Tongue (tissue), 2 donors: ENCODE data around the genes CS, PAN2, RBMS2 and MYO1A.

DNA sequence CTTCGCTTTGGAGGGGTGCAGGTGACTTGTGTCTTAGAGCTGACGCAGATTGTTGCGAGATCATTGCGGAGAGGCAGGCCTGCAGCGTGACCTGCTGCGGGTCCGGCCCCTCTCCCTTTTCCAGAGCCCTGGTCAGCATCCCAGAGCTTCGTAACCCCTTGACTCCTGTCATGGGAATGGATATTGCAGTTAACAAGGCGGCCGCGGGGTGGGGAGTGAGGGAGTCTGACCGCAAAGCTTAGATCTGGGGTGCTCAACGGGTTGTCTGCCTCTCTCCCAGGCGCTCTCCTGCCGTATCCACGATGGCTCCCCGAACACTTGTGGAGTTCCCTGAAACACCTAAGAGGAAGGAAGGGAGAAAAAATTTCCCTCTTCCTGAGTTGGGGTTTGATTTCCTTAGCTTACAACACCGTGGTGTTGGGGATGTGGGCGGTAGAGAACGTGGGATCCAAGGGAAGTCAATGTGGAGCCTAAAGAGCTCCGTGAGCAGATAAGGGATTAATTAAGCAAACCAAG is 515 bp upstream of the RNF41 start:
- RAMPAGE, long total RNA, result no peak

- RAMPAGE, long total RNA, result no peak
Measured at GRCh38 chr12:56230267-56231349, 757 bp downstream of the SLC39A5 start.

GRCh38 chr12:56299070-56299752 is 919 bp downstream of the CS start:
- RAMPAGE, long total RNA, result no peak

DNA sequence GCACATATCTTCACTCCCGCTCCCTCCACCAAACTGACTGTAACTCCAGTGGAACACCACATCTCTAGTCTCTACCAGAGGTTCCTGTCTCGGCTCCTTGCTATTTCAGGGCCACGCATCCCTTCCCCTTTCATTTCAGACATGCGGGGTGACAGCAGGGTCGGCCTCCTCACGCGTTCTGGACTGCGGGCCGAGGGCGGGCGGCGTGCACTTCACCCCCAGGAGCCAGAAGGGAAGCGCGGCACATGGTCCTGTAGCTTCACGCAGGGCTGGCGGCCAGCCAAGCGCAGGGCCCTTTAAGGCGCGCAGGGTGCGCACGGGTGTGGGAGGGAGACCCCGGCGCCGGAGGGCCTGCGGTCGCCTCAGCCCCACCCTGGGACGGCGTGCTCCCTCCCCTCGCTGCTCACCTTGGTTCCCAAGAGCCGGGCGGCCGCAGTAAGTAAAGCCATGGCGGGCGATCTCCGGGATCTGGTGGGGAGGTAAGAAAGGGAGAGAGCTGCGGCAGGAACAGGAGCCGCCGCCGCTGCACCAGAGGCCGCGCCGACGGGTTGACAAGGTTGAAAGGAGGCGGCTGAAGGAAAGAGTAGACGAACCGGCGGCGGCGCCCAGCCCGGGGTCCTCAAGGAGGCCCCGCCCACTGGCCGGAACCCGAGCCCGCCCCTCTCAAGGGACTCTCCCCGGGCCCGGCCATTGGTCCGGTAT is at the start of gene CS:
CS (minus strand) TSS at position 578 of the 702 bp plus-strand sequence.
- RAMPAGE, long total RNA, result start-site peak on the plus strand centred at position 363 of the sequence, 37 bp wide, 88 and 24 reads in 2 replicates

- RAMPAGE, long total RNA, result no peak
Measured at GRCh38 chr12:56333310-56334079, at the start of gene PAN2. PAN2 (minus strand) TSS chr12:56334000.

DNA sequence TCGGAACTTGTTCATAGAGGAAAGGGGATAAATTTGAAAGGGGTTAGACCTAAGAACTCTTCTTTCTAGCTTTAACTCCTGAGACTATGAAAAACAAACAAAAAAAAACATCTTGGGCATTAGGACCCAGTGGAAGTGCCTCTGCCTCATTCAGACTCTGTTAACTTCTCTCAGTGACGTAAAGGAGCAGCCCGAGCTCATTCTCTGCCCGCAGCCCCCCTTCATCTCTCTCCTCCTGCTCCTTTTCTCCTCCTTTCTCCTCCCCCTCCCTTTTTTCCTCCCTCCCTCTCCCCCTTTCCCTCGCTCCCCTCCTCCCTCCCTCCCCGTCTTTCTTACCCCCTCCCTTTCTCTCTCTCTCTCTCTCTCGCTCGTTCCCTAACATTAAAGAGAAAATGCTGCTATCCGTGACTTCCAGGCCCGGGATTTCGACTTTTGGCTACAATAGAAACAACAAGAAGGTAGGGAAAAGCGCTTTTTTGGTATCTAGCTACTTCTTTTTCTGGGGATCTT is at the start of gene RBMS2:
RBMS2 (plus strand) TSS at position 189 of the 510 bp plus-strand sequence.
- RAMPAGE, long total RNA, result no peak

DNA sequence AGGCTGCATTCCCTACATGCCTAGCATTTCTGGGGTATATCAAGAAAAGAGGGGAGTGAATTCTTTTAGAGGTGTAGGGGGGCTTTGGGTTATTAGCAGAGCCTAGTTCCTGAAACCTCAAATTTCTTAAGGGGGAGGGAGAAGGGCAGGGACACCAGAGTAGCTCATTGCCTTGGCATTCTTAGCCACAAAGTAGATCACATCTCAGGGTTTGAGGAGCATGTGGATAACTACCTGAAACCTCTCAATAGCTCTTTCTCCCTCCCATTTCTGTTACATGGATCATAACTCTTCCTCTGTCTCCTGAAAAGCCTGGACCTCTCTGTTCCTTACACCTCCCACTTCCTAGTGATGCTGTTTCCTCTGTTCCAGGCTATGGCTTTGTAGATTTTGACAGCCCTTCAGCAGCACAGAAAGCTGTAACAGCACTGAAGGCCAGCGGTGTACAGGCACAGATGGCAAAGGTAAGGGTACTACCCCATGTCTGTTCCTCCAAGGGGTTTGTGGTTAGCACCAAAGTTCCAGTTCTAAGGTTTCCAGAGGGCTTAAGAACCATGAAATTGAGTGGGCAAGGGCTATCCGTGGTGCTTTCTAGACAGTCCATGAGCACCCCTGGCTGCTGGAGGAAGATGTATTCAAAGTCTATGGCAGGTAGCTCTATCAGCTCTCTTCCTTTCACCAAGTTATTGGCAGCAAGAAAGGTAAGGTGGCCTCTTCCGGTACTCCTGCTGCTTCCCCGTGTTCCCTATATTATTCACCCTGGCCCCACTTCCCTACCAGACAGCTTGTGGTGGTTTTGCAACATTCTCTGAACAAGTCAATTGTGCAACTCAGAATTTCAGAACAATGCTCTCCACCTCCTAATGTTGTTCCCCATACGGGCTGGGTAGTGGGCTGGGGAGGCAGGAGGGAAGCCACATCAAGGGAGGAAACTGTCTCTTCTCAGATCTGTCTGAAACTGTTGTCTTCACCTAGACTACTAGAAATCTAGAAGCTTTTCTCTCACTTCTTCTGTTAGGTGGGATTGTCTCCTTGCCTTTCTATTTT is 48.2 kb downstream of the RBMS2 start:
- RAMPAGE, long total RNA, result no peak

GRCh38 chr12:56589594-56590529 is 40.3 kb downstream of the BAZ2A start:
- RAMPAGE, long total RNA, result no peak

- RAMPAGE, long total RNA, result no peak
Measured at GRCh38 chr12:56644733-56645182, 1.0 kb downstream of the ATP5F1B start.

DNA sequence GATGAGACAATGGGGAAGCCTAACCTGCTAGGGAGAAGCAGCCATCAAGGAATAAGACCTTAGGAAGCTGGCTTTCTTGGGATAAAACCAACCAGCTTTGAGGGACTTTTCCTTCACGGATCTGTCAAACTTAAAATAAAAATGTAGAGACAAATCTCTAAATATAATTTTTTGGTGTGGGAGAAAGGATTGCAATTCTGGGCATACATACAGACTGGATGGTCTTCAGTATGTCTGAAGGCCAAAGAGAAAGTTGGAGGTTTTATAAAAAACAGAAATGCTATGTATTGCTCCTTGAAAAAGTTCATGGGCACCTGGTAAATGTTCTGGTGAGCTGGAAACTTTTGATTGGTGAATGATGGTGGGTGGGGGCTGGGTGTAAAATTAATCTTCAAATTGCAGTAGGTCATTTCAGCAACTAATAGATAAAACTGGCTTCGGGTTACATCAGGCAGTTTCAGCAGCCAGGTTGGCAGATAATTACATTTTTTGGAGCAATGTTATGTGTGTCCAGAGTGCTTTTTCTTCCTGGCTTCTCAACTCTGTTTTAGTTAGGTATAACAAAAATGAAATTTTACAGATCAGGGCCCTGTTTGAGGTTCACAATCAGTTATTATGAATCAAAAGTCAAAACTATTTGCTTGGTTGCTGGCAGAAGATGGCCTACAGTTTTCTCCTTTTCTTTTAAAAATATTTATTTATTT is 35.3 kb downstream of the SDR9C7 start:
- RAMPAGE, long total RNA, result no peak

- RAMPAGE, long total RNA, result no peak
Measured at GRCh38 chr12:56996967-56997531, 2.8 kb downstream of the GPR182 start.

DNA sequence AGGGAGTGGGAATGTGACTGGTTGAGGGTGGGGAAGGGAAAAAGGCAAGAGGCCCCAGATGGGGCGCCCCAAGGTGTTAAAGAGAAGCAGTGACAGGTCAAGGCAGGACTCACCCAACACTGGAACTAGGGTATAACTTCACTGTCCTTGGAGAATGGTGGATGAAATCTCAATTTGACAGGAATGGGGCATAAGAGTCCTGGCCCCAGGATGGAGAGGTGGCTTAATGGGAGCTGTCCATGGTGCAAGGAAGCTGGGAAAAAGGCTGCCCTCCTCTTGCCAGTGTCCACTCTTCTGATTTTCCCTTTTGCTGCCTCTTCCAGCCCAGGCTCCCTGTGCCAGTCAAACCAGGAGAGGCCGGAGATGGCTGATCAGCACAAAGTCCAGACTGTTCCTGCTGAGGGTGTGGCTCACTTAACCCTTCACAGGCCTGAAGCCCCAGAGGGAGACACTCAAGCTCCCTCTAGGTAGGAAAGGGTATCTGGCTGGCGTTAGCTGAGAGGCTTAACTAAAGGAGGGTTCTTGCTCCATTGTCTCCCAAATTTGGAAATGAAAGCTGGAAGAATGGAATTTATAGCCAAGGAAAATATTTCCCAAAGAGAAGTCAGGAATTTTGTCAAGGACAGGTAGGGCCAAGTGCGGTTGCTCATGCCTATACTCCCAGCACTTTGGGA is at the start of gene MYO1A:
MYO1A (minus strand) TSS at position 356 of the 674 bp plus-strand sequence.
- RAMPAGE, long total RNA, result no peak

DNA sequence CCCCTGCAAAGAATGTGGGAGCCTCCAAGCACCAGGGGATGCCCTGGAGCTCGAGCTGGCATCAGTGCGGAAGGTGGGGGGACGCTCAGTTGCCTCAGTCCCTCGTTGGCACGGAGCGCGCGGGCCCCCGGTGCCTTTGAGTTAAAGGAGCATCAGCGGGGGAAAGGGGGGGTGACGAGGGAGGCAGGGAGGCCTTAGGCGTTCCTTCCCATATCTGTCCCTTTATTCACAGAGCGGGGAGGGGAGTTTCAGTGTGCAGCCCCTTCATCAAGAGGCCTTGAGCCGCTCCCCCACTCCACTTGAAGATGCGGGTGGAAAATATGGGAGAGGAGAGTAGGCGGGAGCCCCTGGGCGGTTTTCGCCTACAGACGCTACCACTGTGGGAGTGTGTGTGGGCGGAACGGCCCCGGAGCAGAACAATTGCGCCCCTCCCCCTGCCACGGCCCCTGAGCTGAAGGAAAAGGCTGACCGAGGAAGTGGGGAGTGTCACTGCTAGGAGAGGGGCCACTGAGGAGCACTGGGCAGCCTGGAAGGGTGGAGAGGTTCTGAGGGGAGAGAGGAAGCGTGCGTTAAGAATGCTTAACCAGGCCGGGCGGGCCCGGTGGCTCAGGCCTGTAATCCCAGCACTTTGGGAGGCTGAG is 820 bp downstream of the NAB2 start:
- RAMPAGE, long total RNA, result no peak

DNA sequence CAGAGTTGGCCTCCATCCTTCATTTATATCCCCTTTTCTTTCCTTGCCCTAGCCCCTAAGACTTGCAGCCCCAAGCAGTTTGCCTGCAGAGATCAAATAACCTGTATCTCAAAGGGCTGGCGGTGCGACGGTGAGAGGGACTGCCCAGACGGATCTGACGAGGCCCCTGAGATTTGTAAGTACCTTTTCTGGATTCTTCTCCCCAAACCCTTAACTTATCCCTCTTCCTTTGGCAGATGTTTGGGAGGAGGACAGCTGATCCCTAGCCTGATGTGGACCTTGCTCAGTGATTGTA is 10.1 kb downstream of the LRP1 start:
- RAMPAGE, long total RNA, result no peak

- RAMPAGE, long total RNA, result no peak
Measured at GRCh38 chr12:57148647-57149137, 20.4 kb downstream of the LRP1 start.

DNA sequence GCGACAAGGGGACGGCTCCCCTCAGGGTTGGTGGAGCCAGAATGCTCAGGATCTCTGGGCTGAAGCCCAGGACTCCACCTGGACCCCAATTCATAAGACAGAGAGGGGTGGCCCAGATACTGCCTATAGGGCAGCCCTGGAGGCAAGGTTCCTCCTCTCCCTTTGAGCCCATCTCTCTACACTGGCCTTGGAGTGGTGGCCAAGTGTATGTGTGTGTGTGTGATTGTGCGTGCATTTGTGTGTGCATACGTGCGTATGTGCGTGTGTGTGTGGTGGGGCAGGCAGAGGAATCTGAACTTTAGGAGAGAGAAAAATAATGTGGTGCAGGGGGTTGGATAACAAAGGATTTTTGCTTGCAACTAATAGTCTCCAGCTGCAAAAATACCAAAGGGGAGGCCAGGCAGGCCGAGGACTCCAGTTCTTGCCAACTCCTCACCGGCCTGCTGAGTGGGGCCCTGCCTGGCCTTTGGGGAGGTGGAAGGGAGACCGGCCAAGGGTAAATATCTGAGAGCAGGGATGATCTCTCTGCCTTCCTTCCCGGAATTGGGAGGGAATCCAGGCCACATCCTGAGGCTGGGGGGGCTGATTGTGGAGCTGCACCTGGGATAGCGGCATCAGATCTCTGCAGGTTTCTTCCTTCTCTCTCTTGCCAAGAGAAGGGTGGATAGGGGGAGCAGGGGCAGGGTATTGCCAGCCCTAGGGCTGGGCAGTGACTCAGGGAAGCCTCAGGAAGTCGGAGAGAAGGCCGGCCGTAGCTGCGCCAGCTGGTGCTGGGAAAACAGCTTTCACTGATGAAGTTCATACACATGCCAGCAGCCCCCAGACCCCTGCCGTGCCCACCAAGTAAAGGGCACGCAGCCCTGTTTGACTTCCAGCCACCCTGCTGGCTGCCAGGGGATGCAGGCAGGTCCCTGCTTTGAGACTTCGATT is 23.5 kb downstream of the LRP1 start:
- RAMPAGE, long total RNA, result no peak

DNA sequence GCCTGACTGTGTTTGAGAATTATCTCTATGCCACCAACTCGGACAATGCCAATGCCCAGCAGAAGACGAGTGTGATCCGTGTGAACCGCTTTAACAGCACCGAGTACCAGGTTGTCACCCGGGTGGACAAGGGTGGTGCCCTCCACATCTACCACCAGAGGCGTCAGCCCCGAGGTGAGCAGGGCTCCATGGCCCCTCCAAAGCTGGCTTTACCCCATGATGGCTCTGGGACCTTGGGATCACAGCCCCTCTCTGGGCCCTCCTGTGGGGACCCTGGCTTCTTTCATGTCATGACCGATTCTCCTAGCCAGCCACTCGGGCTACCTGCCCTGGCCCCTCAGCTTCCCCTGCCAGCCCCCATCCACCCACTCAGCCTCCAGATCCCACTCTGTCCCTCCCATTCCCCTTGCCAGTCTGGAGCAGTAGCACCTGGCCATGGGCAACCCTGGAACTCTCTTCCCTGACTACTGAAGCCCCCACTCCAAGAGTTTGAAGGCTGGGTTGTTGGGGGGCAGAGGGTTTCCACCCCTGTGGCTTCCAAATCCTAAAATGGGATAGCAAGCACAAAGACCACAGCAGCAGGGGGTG is 27.9 kb downstream of the LRP1 start:
- RAMPAGE, long total RNA, result no peak

DNA sequence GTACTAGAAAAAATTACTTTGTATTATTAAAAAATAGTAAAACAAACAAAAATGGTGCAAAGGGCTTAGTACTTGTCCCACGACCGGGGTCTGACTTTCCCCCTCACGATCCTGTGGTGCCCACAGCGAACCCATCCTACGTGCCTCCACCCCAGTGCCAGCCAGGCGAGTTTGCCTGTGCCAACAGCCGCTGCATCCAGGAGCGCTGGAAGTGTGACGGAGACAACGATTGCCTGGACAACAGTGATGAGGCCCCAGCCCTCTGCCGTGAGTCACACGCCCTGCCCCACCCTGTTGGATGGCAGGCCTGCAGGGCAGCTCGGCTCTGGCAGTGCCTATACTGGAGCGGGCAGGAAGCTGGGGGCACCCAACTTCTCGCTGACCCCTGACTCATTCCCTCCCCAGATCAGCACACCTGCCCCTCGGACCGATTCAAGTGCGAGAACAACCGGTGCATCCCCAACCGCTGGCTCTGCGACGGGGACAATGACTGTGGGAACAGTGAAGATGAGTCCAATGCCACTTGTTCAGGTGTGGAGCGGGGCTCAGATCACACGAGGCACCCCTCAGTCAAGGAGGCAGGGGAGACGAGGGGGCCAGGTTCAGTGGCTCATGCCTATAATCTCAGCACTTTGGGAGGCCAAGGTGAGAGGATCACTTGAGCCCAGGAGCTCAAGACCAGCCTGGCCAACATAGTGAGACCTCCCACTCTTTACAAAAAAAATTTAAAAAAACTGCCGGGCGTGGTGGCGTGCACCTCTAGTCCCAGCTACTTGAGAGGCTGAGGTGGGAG is 37.6 kb downstream of the LRP1 start:
- RAMPAGE, long total RNA, result no peak

GRCh38 chr12:57167782-57168379 is 39.6 kb downstream of the LRP1 start:
- RAMPAGE, long total RNA, result no peak

- RAMPAGE, long total RNA, result no peak
Measured at GRCh38 chr12:57184588-57185242, 31.9 kb upstream of the NXPH4 start.